ENCODE results near the gene MAPK14.

- PRO-cap, 2 experiments: no peak in any of the 2 experiments
Observed at GRCh38 chr6:35018825-35020021, 121.9 kb downstream of the TCP11 start.

- PRO-cap, 2 experiments: no peak in any of the 2 experiments
Observed at GRCh38 chr6:35027429-35028152, 113.5 kb downstream of the TCP11 start.

DNA sequence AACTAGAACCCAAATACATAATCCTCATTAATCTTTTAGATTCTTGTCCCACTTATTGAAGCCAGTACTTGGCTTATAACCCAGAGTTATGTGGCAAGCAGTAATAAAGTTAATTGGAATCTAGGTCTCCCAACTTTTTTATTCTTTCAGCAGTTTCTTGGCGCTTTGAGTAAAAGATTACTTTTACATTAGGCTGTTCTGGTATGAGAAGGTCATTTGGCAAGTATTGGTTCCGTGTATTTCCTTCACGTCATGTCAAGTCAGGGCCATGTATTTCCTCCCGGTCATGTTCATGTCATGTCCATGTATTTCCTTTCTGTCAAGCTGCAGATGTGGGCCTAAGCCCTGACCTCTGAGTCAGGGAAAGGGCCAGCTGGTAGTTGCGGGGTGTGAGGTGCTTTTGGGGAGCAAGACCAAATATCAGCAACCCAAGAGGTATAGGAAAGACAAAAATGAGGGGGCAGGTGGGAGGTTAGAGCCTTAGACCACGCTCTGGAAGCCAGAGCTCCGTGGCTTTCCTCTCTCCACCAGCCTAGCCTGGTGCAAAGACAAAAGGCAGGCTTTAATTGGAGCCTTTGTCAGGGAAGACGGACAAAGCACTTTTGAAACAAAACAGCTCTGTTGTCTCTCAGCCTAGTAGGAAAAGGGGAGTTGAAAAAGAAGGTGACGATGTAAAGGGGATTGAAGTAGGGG is 93.4 kb downstream of the TCP11 start:
- PRO-cap, 2 experiments: no peak in any of the 2 experiments

- PRO-cap, 2 experiments: peak in 2 of 2 experiments; most common plus-strand start chr6:35074509 (in 2)
Observed at GRCh38 chr6:35074345-35074783, 66.8 kb downstream of the TCP11 start.

GRCh38 chr6:35147999-35148733 is 7.0 kb upstream of the TCP11 start:
- PRO-cap, 2 experiments: no peak in any of the 2 experiments

- PRO-cap, 2 experiments: no peak in any of the 2 experiments
Observed at GRCh38 chr6:35342886-35343252, 511 bp downstream of the PPARD start.

DNA sequence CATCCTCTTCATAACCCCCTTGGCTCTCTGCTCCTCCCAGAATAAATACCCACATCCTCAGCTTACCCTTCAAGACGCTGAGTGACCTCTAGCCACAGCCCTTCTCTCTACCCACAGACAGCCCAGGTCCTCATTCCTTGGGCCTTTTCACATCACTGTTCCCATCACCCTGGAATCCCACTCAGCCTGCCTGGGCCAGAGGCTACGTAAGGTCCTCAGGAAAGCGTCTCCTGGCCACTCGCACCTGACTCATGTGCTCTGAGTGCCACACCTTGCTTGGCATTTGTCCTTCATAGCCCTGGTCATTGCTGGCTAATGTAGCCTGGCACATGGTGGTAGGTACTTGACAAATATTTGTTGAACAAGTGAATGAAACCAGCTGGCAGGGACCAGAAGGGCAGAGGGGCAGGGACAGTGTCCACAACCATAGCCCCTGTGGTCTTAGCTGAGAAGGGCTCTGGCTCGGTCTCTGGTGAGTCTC is 50.7 kb upstream of the FANCE start:
- PRO-cap, 2 experiments: no peak in any of the 2 experiments

GRCh38 chr6:35403467-35403918 is 48.6 kb upstream of the FANCE start:
- PRO-cap, 2 experiments: no peak in any of the 2 experiments

- PRO-cap, 2 experiments: no peak in any of the 2 experiments
Observed at GRCh38 chr6:35426769-35427188, 25.4 kb upstream of the FANCE start.

GRCh38 chr6:35427349-35427862 is 24.7 kb upstream of the FANCE start:
- PRO-cap, 2 experiments: no peak in any of the 2 experiments

- PRO-cap, 2 experiments: no peak in any of the 2 experiments
Observed at GRCh38 chr6:35455607-35456204, 3.6 kb downstream of the FANCE start.

GRCh38 chr6:35485370-35485977 is 11.4 kb downstream of the TEAD3 start:
- PRO-cap, 2 experiments: no peak in any of the 2 experiments

DNA sequence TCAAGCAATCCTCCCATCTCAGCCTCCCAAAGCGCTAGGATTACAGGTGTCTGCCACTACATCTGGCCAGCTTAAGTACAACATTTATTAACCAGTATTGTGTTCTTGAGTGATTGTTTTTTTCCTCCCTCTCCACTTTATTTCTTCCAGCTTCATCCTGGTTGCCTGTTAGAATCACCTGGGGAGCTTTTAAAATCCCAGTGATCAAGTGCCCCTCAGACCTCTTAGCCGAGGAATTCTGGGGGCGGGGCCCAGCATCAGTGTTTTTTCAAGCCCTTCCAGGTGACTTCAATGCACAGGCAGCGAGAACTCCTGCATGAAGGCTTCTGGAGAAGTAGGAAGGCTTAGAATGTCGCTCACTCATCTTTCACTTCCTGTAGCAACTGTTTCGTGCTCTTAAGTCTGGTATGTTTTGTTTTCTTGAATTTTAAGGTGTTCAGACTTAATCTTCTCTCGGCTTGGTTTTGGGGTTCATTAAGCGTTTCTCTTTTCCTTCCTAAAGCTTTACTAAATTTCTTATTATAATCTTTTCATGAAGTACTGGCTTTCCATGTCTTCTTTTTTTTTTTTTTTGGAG is 30.7 kb upstream of the TULP1 start:
- PRO-cap, 2 experiments: no peak in any of the 2 experiments

DNA sequence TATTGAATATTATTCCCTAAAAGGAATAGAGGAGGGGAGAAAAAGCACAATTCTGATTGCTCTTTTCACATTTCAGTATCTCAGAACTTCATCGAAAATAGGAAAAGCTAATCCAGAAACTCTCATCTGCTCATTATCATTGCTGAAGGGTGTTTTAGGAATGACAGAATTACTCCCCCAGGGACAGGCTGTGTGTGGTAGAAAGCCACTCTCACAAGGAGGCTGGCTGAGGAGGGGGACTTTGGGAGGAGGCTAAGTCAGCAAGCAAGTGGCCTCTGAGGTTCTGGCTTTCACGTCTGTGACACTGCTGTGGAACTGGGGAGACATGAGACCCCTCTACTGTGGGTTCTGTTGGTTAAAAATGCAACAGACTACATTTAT is 62.3 kb upstream of the TULP1 start:
- PRO-cap, 2 experiments: no peak in any of the 2 experiments

- PRO-cap, 2 experiments: no peak in any of the 2 experiments
Observed at GRCh38 chr6:35602269-35603174, 86.2 kb downstream of the FKBP5 start.

DNA sequence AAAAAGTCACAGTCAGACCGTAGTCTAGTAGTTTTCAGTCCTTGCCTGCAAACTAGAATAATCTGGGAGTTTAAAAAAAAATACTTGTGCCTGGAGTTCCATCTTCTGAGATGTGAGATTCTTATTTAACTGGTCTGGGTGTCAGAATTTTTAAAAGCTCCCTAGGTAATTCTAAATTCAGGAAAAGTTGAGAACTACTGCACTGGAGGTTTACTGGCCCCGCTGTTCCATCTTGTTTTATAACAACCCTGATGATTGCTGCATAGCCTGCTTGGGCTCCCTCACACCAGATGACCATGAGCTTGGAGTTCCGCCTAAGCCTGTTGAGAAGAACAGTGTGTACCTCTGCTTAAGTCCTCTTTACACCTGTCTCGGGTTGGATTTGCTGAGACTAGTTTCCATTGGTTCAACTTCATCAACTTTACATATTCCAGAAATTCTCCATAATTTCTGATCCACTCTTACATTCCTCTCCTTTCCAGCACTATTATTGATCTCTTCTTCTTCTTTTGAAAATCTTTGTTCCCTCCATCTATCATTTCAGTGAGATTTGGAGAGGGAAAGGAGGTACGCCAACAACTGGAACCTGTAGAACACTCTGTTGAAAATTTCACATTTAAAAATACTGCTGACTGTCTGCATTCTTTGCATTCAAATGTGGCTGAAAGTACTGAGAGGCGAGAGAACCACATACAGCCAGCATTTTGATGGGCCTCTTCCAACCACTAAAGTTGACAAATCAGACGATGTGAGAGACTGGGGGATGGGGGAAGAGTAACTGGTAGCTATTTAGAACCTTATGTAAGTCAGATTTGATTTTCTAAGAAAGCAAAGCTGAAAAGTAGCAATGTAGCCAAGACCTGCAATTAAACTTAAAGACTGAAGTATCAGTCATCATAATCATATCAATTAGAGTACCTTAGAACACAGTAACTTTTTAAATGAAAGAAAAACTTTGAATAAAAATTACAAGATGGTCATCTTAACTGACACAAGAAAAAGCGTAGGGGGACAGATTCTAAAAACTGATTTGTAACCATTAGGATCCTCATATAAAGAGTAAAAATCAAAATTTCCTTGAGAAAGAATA is 77.6 kb downstream of the FKBP5 start:
- PRO-cap, 2 experiments: no peak in any of the 2 experiments

- PRO-cap, 2 experiments: no peak in any of the 2 experiments
Observed at GRCh38 chr6:35662842-35663511, 25.7 kb downstream of the FKBP5 start.

- PRO-cap, 2 experiments: no peak in any of the 2 experiments
Observed at GRCh38 chr6:35684321-35684831, 4.3 kb downstream of the FKBP5 start.

- PRO-cap, 2 experiments: no peak in any of the 2 experiments
Observed at GRCh38 chr6:35869089-35870152, 51.5 kb downstream of the SRPK1 start.

GRCh38 chr6:36027668-36028620 is at the start of gene MAPK14:
TSS of gene MAPK14 (plus strand) at chr6:36027808.
- PRO-cap, 2 experiments: peak in 2 of 2 experiments; most common plus-strand start chr6:36027811 (in 2); most common minus-strand start chr6:36028361 (in 1)

All from Metastatic Liver Carcinoma in the Adrenal Gland (tissue), 2 donors.